ENCODE measurements around a stretch of chr20.

DNA sequence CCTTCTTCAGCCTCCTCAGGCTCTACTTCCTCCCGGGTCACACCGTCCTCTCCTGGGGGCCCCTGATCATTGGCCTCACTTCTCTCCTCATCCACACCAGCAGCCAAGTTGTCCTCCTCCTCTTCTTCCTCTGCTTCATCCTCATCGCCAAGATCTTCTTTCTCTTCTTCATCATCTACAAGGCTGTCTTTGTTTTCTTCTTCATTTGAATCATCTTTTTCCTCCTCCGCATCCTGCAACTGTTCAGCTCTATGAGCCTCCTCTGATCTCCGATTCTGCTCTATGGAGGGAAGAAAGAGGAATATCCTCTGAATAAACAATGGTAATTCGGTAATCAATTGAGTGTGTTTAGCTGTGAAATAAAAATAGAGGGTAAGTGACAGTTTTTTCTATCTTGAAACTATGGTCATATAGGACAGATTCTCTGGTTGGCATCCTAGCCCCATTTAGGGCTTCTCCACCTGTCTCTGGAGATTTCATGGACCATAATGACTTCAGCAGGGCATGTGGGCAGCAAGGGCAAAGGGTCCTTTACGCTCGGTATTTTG, 37.1 kb downstream of the TMX4 start:
- PRO-cap = no peak

GRCh38 chr20:8114059-8115065, 17.7 kb upstream of the PLCB1 start:
- PRO-cap = no peak

GRCh38 chr20:8151241-8151891, 19.3 kb downstream of the PLCB1 start:
- PRO-cap = no peak

DNA sequence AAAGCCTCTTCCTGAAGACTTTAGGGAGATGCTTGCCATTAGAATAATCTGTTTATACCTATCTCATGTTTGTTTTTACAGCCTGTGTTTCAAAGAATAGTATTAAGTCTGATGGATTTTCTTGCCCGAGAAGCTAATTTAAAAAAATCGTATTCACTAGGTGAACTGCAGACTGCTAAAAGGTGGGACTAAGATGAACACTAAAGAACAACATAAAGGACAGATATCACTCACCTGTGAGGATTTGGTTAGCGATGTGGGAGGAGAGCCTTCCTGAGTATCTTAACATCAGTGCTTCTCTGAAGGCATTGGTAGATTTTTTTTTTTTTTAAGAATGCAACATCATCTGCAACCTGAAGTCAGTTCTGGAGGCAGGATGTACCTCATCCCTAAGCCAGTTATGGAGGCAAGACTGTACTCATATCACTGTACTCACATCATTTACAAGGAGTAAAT, 60.2 kb downstream of the PLCB1 start:
- PRO-cap = no peak

GRCh38 chr20:9234628-9235206, 165.8 kb downstream of the PLCB4 start:
- PRO-cap = no peak

GRCh38 chr20:9292917-9293538, 221.4 kb upstream of the LAMP5 start:
- PRO-cap = no peak

GRCh38 chr20:9330277-9330766, 184.1 kb upstream of the LAMP5 start:
- PRO-cap = bidirectional peak, plus-strand start at chr20:9330408, minus-strand start at chr20:9330155

GRCh38 chr20:10219261-10219908, 755 bp downstream of the SNAP25 start:
- PRO-cap = unidirectional peak, minus-strand start at chr20:10219496

GRCh38 chr20:10434387-10434912, 428 bp upstream of the MKKS start:
- PRO-cap = bidirectional peak, plus-strand start at chr20:10434686, minus-strand start at chr20:10434680

DNA sequence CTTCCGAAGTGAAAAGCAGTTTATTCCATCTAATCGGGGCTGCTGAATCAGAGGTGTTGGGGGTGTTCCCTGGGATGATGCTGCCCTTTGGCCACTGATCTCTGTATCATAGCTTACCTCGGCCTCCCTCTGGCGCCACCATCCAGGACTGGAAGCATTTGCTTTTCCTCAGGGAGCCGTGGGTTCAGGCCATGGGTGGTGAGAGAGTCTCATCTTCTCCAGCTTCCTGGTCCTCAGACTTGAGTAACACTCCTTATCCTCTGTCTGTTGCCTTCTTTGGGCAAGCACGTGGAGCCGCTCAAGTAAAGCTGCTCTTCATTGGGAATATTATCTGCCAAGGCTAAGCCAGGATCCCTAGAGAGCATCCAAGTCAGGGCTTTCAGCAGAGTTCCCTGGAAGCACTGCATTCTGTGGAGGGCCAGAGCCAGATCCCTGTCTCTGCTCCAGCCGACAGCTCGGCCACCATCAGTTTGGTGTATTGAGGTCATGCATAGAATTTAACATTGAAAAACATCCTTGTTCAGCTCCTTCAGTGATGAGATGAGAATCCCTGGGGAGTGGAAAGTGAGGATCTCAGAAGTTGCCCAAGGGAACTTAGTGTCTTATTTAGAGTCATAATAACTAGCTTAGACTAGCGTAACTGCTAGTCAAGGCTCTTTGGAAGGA, 39.8 kb downstream of the SLX4IP start:
- PRO-cap = no peak

DNA sequence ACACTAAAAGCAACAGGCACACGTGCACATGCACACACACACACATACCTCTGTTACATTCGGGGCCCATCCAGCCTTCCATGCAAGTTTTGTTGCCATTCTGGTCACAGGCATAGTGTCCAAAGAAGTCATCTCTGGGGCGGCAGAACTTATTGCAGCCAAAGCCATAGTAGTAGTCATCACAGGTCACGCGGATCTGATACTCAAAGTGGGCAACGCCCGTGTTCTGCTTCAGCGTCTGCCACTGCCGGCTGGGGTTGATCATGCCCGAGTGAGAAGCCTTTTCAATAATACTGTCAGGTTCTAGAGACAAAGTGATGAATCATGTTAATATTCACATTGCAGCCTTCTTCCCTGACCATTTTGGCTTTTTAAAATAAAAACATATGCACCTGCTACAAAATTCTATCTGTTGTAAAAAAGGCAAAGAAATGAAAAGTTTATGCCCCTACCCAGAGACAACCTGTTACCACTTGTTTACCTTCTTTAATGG, 15.3 kb downstream of the JAG1 start:
- PRO-cap = no peak

- PRO-cap = no peak
Measured at GRCh38 chr20:10665547-10666150, 8.2 kb downstream of the JAG1 start.

DNA sequence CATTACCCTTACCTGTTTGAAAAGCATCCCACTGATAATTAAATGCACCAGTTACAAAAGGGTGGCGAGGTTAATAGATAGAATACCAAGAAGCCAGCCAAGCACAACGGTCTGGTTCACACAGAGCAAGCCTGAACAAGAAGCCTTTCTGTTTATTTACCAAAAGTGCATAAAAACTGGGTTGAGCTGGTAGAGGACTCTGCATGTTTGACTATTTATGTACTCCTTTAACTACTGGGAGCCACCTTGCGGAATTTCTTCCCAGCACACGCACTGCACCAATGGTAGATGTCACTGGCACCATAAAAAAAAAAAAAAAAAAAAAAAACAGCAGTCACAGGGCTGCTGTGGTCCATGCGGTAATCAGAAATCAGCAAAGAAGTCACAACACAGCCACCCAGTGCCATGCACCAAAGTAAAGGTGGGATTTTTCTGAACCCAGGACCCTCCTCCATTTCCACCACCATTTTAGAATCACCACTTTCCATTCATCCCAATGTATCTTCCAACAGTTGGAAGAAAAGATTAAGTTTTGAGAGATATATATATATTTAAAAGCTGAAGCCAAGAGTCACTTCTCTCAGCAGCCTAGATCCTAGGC, 5.9 kb downstream of the JAG1 start:
- PRO-cap = unidirectional peak, plus-strand start at position 309 of the sequence

DNA sequence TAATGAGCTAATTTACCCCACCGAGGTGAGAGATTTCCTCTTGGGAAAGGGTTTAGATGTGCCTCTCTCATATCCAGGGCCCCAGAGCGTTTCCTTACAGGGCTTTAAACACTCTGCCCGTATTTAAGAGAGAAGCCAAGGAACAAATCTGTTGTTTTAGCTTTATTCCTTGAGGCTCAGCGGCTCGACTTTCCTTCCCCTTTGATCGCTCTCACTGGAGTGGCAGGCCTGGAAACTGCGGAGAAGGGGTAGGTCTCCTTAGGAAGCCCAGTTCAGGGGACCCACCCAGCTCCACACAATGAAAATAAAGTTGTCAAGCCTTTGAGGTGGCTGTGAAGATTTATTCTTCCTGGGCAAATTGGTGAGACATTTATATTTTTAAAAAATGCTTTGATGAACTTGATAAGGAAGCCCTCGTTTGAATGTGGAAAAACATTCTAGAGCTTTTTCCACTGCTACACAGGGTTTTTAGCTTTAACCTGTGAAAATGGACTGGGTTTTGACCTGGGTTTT, 132.0 kb upstream of the JAG1 start:
- PRO-cap = no peak

DNA sequence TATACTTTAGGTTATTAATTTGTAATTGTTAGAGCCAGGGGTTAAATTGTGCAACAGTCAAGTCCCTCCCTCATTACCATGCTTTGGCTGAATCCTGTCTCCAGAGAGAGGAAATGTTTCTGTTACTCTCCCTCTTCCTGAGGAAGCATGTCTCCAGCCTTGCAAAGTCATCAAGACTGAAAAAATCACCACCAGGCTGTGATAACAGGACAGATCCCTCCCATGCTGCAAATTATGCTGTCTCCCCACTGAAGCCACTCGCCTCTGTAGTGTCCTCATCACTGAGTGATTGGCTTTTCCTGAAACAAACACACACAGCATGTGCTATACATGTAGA, 289.9 kb upstream of the JAG1 start:
- PRO-cap = no peak

GRCh38 chr20:11015792-11016007, 341.9 kb upstream of the JAG1 start:
- PRO-cap = no peak

DNA sequence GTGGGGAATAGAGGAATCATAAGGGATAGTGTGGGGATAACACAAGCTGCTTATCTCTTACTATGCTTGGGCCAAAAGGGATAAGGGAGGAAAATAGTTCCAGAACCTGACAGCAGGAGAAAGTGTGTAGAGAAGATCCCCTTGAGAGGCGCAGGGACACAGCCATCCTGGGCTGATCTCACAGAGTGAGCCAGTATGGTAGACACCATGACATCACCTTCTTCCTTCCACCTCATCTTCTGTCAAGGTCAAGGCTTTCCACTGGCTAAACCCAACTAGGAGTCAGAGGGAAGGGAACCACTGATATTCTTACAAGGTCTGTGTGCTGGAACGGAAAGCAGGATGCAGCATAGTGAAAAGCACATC, 423.7 kb upstream of the JAG1 start:
- PRO-cap = no peak

DNA sequence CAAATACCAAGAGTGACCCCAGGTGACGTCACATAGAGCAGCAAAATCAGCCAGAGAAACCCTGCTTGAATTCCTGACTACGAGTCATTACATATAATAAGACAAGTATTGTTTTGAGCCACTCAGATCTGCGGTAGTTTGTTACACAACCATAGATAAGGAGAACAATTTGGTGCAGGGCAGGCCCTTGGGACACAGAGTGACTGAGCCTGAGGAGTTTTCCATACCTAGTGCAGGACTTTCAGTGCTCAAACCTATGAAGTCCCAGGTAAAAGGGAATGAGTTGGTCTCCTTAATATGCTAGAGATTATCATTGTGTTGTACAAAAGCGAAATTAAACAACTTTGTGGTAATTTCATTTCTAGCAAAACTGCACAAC, 556.1 kb upstream of the JAG1 start:
- PRO-cap = no peak

GRCh38 chr20:12753328-12753715, 255.4 kb upstream of the SPTLC3 start:
- PRO-cap = no peak

- PRO-cap = no peak
Measured at GRCh38 chr20:13222581-13222980, 1.5 kb downstream of the ISM1 start.

Data from rectum (tissue), 1 donor.